Cerebellum (tissue), 5 donors: ENCODE measurements around a stretch of chr11.

GRCh38 chr11:94511902-94512236, 392 bp upstream of the C11orf97 start:
- PRO-cap, 3 experiments, result no peak in any of the 3 experiments
- RAMPAGE, long total RNA, result no peak

DNA sequence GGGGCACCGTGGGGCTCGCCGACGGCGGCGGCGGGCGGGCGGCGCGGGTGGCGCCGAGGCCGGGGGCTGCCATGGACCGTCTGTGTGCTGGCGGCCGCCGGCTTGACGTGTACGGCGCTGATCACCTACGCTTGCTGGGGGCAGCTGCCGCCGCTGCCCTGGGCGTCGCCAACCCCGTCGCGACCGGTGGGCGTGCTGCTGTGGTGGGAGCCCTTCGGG, 700 bp downstream of the FUT4 start:
- PRO-cap, 3 experiments, result no peak in any of the 3 experiments
- RAMPAGE, long total RNA, result no peak

DNA sequence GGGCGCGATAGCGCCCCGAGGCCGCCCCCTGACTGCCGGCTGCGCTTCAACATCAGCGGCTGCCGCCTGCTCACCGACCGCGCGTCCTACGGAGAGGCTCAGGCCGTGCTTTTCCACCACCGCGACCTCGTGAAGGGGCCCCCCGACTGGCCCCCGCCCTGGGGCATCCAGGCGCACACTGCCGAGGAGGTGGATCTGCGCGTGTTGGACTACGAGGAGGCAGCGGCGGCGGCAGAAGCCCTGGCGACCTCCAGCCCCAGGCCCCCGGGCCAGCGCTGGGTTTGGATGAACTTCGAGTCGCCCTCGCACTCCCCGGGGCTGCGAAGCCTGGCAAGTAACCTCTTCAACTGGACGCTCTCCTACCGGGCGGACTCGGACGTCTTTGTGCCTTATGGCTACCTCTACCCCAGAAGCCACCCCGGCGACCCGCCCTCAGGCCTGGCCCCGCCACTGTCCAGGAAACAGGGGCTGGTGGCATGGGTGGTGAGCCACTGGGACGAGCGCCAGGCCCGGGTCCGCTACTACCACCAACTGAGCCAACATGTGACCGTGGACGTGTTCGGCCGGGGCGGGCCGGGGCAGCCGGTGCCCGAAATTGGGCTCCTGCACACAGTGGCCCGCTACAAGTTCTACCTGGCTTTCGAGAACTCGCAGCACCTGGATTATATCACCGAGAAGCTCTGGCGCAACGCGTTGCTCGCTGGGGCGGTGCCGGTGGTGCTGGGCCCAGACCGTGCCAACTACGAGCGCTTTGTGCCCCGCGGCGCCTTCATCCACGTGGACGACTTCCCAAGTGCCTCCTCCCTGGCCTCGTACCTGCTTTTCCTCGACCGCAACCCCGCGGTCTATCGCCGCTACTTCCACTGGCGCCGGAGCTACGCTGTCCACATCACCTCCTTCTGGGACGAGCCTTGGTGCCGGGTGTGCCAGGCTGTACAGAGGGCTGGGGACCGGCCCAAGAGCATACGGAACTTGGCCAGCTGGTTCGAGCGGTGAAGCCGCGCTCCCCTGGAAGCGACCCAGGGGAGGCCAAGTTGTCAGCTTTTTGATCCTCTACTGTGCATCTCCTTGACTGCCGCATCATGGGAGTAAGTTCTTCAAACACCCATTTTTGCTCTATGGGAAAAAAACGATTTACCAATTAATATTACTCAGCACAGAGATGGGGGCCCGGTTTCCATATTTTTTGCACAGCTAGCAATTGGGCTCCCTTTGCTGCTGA, 1.4 kb downstream of the FUT4 start:
- PRO-cap, 3 experiments, result no peak in any of the 3 experiments
- RAMPAGE, long total RNA, result no peak

- PRO-cap, 3 experiments, result no peak in any of the 3 experiments
- RAMPAGE, long total RNA, result no peak
These were observed 34.4 kb upstream of the AMOTL1 start for GRCh38 chr11:94733681-94734229.

- PRO-cap, 3 experiments, result peak in 1 of 3 experiments; most common minus-strand start chr11:94741520 (in 1)
- RAMPAGE, long total RNA, result no peak
These were observed 26.9 kb upstream of the AMOTL1 start for GRCh38 chr11:94740990-94741862.

GRCh38 chr11:94762914-94763274, 5.3 kb upstream of the AMOTL1 start:
- PRO-cap, 3 experiments, result no peak in any of the 3 experiments
- RAMPAGE, long total RNA, result no peak

GRCh38 chr11:94768672-94769262, 611 bp downstream of the AMOTL1 start:
- PRO-cap, 3 experiments, result peak in 1 of 3 experiments; most common plus-strand start chr11:94768987 (in 1); most common minus-strand start chr11:94768907 (in 1)
- RAMPAGE, long total RNA, result no peak

GRCh38 chr11:94853717-94854725, 85.9 kb downstream of the AMOTL1 start:
- PRO-cap, 3 experiments, result no peak in any of the 3 experiments
- RAMPAGE, long total RNA, result no peak

DNA sequence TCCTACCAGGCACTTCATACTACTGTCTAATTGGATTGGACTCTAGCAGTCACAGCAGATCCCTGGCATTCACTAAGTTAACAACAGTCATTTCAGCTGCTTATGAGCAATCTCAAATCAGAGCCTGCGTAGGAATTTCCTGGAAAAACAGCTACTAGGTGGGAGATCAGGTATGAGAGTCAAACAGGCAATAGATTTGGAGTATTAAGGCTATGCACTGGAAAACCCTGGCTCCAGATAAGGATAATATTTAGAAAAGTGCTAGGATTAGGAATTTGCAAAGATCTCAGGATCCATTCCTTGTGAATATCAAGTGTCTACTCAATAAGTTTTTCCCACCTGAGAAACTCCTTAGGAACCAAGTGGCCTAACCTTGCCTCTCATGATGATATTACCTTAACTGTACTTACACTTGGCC, 10.9 kb upstream of the ENDOD1 start:
- PRO-cap, 3 experiments, result no peak in any of the 3 experiments
- RAMPAGE, long total RNA, result no peak

DNA sequence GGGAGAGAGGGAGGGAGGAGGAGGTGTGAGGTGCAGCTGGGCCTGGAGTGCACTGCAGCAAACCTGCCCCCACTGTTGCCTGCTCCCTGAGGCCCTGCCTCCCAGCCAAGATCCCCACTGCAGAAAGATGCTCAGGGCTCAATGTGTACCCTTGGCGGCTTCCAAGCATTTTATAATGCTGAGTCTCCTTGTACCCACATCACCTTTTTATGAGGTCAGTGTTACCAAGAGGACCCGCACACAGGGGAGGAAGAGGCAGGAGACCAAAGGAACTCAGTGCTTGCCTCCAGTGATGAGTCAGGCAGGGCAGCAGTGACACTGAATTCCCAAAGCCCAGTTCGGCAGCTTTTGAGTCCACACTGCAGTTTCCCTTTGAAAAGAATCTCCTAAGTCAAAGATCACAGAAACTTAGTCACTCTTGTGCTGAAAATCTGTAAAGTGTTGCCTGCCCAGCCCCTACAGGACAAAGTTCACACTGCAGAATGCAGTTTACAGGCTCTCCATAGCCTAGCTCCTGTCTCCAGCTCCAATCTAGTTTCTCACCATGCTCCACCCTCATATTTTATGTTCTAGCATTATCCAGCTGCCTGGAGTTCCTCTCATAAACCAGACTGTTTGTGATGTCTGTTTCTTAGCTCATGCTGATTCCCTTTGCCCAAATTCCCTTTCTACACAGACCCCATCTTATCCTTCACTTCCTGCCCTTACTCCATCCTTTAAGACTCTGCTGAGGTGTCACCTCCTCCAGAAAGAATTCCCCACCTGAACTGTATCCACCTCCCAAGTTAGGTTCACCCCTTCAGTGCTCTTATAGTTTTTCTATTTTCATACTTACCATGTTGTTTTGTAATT, 3.3 kb downstream of the ENDOD1 start:
- PRO-cap, 3 experiments, result no peak in any of the 3 experiments
- RAMPAGE, long total RNA, result no peak

DNA sequence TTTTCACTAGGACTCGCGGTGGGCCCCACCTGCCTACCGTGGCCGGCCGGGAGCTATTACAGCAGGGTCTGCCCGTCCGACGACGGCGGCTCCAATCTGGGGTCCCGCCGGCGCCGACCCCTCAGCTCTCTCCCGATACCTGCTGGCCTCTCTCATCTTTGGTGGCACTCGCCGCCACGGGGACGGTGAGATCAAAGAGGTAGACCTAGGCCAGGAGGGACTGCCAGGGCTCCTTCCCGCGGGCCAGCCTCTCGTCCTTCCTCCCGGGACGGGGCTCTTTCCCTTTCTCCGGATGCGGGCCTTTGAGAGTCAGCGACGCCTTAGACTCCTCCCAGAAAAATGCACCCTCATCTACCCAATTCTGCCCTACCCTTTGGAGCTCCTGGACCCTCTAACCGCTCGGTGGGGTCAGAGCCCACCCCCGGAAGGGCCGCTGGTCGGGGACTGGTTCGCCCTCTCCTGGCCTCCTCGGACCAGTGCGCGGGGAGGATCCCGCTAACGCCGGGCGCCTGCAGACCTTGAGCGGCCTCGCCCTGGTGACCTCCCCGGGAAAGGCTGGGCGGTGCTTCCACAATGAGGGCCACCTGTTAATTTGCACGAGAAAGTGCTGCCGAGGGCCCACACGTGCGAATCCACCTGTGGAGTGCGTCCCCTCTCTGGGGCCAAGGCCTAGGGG, 61.2 kb downstream of the ENDOD1 start:
- PRO-cap, 3 experiments, result peak in 1 of 3 experiments; most common plus-strand start position 476 of the sequence (in 1); most common minus-strand start position 423 of the sequence (in 1)
- RAMPAGE, long total RNA, result no peak

- PRO-cap, 3 experiments, result peak in 3 of 3 experiments; most common plus-strand start chr11:95151699 (in 2); most common minus-strand start chr11:95151565 (in 2)
- RAMPAGE, long total RNA, result no peak
These were observed 61.9 kb downstream of the ENDOD1 start for GRCh38 chr11:95151394-95152086.

DNA sequence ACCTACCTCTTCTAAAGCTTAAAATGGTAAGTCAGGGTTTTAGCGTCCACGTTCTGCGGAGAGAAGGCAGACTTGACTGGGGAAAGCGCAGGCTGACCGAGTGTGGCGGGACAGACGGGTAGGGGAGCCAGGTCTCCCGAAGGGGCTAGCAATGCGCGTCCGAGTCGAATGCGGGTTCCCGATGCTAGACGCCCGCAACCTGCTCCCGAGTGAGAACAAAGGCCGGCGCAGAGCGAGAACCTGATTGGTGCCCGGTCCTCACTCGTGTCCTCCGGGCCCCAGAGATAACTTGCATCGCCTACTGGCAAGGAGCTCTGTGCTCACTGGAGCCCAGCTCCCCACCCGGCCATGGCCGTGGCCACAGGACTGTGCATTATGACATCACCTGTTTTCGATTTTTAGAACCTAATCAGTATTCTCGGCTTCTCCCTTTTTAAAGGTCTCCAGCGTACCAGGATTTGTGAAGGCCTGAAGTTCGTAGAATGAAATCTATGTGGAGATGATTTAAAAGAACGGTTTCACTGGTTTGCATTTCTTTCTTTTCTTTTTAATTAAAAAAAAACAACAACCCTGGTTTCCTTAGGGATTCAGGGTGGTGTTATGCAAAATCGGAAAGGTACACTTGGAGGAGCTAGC, 1.3 kb upstream of the SESN3 start:
- PRO-cap, 3 experiments, result peak in 2 of 3 experiments; most common plus-strand start position 187 of the sequence (in 1); most common minus-strand start position 170 of the sequence (in 1)
- RAMPAGE, long total RNA, result no peak

GRCh38 chr11:95322592-95322997, 91.6 kb upstream of the SESN3 start:
- PRO-cap, 3 experiments, result no peak in any of the 3 experiments
- RAMPAGE, long total RNA, result no peak

DNA sequence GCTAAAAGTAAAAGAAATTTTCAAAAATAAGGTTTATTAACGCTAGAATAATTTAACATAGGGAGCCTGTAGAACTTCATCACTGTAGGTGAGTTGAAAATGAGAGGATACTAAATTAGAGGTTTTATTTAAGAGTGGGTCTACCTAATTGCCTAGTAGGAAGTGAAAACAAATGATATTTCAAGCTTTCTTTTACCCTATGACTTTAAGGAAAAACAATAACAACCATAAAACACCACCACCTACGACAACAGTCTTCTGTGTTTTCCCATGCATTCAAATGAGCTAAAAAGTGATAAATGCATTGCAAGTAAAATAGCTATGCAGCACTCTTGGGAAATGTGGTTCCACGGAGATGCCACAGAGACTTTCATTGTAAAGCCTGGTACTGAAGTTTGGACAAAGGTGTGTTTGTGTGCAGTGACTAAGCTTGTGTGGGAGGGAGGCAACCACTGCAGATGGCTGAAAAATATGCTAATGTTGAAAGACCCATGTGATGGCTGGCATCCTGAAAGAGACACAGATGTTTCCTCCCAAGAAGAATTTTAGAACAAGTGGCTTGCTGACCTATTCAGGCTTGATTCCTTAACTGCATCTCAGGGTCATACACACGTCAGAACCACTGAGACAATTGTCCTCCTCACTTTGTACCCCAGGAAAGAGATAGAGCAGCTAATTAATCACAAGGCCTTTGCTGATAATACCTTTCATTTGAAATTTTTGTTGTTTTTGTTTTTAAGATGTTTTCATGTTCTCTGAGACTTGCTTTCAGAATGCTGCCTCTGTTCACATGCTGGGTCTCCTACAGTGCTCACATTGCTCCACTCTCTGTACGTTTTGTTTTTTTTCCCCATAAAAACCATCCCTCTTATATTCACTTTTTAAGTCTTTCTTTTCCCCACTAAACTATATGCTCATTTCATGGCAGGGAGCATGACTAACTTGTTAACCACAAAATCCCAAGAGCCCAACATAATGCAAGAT, 73.8 kb downstream of the FAM76B start:
- PRO-cap, 3 experiments, result no peak in any of the 3 experiments
- RAMPAGE, long total RNA, result no peak

- PRO-cap, 3 experiments, result no peak in any of the 3 experiments
- RAMPAGE, long total RNA, result no peak
These were observed 47.2 kb downstream of the MTMR2 start for GRCh38 chr11:95876634-95877212.

DNA sequence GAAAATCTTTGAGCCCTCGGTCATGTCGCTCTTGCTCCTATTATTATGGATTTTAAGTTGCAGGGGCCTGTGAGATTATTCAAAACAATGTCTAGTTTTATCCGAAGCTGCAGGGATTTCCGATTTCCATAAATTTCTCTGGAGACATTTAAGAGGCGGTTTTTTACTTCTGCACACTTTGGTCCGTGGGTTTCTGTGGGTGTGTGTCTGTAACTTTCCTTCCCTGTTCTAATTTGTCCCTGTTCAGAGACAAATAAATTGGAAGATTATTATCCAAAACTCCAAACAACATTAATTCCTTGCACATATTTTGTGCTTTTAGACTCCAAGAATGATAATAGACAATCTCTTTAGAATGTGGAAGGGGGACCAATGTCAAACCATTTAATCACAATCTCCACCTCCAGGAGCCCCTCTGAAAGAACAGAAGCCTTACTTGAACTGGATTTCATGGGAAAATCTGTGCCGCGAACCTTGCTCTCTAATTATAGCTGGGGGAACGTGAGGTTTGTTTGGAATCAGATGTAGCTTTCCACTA, 199.5 kb downstream of the MAML2 start:
- PRO-cap, 3 experiments, result no peak in any of the 3 experiments
- RAMPAGE, long total RNA, result no peak

- PRO-cap, 3 experiments, result no peak in any of the 3 experiments
- RAMPAGE, long total RNA, result no peak
These were observed 84.3 kb downstream of the MAML2 start for GRCh38 chr11:96258620-96259186.

GRCh38 chr11:96272563-96273320, 70.3 kb downstream of the MAML2 start:
- PRO-cap, 3 experiments, result no peak in any of the 3 experiments
- RAMPAGE, long total RNA, result no peak

- PRO-cap, 3 experiments, result no peak in any of the 3 experiments
- RAMPAGE, long total RNA, result no peak
These were observed 39.1 kb downstream of the MAML2 start for GRCh38 chr11:96303788-96304471.